Cardiac septum (tissue), 1 donor: ENCODE results near the gene LRP6.

GRCh38 chr12:11724002-11725124 lies 74.9 kb downstream of the ETV6 start:
- PRO-cap = no peak

DNA sequence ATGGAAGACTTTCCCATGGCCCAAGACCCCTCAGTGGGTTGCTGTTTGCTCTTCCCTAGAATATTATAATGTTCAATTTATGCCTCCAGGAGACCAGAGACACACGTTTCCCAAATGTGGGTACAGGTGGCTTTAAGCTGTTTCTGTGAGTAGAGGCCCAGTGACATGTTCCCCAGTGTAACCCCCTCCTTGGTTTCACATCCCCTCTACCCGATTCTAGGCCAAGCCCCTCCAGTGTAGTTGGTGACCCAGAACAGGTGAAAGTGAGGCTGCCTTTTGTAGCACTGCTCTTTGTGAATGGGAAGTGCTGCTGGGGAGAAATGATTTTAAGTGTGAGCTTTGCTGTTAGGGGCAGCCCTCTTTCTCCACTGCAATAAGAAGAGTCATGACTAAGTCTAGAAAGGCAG lies 81.3 kb downstream of the ETV6 start:
- PRO-cap = no peak

- PRO-cap = no peak
Observed at GRCh38 chr12:11745817-11746550, 96.5 kb downstream of the ETV6 start.

- PRO-cap = no peak
Observed at GRCh38 chr12:11761871-11762590, 112.6 kb downstream of the ETV6 start.

GRCh38 chr12:11765674-11766270 lies 116.3 kb downstream of the ETV6 start:
- PRO-cap = bidirectional peak, plus-strand start at chr12:11766381, minus-strand start at chr12:11766201

- PRO-cap = unidirectional peak, minus-strand start at chr12:11779334
Observed at GRCh38 chr12:11779251-11779582, 129.7 kb downstream of the ETV6 start.

- PRO-cap = no peak
Observed at GRCh38 chr12:11820351-11820852, 170.9 kb downstream of the ETV6 start.

- PRO-cap = no peak
Observed at GRCh38 chr12:12214628-12215553, 52.0 kb downstream of the LRP6 start.

DNA sequence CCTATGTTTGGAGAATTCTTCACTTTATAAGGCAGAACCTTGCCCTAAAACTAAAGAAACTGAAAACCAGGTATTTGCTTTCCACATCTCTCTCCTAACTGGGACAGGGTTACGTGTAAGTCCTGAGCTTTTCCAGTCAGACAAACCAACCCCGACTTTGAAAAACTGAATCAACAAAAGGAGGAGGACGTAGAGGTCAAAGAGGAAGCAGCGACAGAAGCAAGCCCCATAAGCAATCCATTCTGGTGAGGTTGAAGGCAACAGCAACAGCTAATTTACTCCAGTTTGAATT lies 47.2 kb downstream of the LRP6 start:
- PRO-cap = no peak

- PRO-cap = bidirectional peak, plus-strand start at chr12:12267333, minus-strand start at chr12:12266982; unidirectional peak, plus-strand start at chr12:12267383
Observed at GRCh38 chr12:12266342-12267458, at the start of gene LRP6. Gene LRP6 (minus strand): TSS chr12:12267044.

- PRO-cap = no peak
Observed at GRCh38 chr12:12350934-12351708, 1.1 kb upstream of the MANSC1 start.

DNA sequence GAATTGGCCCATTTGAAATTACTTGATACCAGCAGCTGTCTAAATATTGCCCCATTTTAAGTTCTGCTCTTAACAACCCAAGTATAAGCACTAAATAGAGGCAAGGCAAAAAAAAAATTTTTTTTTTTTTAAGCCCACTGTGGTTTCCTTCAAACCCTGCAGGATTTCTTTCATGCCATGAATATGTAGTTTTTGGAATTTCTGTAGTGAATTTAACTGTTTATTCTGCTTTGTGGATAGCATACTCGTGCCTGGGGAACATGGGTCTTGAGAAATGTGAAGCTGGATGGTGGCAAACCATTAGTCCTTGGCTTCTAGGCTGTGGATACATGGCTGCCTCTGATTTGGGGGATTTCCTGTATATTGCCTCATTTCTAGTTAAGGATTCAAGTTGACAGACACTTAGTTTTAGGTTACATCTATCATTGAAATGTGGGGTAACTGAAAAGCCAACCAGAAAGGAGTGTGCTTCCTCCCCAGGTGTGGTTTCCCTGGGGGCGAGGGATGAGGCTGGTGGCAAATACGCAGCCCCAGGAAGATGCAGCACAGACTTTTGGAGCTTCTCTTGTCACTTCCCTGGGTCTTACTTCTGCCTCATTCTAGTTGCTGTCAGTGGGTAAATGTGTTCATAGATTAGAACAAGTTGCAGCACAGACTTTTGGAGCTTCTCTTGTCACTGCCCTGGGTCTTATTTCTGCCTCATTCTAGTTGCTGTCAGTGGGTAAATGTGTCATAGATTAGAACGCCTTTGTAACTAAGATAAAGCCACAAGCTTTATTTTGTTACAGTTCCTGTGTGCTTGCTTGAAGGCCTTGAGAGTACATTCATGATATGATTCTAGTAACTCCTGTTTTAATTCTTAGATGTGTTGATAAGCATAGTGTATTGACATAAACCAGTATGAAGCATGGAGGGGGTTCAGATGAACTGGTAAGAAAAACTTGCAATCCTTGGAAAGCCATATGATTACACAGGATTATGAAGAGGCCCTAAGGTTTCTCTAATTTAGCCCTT lies 85.0 kb downstream of the BORCS5 start:
- PRO-cap = no peak

DNA sequence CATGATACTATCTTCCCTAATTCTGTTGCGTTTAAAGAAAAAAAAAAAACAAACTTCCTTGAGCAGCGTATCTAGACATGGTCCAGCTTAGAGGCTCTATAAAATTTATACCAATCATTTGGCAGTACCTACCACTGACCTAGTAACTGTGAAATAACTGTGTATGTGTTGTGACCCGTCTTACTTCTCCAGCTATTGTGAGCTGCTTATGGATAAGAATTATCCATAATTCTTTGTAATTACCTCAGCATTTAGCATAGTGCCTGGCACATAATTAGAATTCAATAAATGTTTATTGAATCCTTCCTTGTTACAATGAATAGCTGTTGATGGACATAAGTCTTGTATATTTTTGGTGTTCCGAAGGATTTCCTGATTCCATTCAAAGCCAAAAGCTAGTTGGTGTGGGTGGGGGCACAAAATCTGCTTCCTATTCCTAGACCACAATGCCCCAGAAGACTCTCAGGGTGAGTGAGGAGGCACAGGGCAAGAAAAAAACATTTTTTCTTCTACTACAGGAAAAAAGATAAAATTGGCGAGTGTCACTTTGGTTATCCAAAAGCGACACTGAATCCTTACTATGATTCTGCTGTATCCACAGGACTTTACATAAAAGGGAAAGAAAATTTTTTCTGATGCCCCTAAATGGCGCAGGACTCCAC lies 53.1 kb downstream of the DUSP16 start:
- PRO-cap = unidirectional peak, plus-strand start at position 454 of the sequence

GRCh38 chr12:12560431-12561376 lies 2.0 kb downstream of the DUSP16 start:
- PRO-cap = unidirectional peak, plus-strand start at chr12:12561073; unidirectional peak, plus-strand start at chr12:12561156; unidirectional peak, plus-strand start at chr12:12561228

DNA sequence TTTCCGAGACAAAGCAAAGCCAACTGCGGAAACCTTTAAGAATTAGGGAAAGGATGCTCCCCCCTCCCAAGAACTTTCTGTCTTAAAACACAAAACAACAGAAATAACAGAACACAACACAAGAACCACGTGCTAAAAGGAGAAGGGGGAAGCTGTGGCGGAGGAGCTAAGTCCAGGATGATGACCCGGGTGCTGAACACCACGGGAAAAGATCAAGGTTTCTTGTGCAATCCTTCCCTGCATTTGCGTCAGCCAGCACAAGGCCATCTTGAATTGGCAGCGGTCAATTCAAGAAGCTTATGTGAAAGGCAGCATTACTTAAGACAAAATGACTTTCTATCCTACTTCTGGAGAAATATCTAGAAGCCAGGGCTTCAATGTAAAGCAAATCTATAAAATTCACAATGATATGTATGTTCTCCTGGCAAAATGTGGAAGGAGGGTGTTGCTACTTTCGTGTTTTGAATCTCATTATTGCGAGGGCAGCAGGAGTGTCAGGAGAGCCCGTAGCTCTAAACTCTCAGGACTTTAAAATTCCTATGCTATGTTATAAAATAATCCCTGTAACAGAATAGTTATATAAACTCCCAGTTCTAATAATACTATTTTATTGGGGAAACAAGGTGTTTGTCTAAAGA lies 10.9 kb upstream of the CREBL2 start:
- PRO-cap = no peak

DNA sequence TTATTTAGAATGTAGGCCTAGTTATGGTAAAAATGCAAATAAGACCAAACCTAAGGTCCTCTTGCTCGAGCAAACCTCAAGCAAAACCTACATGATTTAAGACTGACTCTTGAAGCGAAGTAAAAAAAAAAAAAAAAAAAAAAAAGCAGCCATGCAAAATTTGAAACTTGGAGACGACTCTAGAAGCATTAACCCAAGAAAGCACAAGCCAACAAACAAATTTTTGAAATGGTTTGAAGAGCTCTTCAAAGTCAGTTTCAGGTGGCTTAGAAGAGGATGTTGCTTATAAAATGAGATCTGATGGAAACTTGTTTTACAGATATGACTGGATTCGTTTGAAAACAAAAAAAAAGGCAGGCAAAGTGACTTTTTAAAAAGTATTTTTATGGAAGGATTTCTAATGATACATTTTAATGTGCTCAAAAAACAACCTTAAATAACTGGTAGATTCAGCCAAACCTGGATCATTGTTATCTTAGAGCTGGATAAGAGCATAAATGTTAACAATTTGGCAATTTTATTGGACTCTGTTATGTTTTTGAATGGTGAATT lies 1.1 kb upstream of the GPR19 start:
- PRO-cap = no peak

GRCh38 chr12:12764776-12765080 lies 20.7 kb upstream of the APOLD1 start:
- PRO-cap = no peak

DNA sequence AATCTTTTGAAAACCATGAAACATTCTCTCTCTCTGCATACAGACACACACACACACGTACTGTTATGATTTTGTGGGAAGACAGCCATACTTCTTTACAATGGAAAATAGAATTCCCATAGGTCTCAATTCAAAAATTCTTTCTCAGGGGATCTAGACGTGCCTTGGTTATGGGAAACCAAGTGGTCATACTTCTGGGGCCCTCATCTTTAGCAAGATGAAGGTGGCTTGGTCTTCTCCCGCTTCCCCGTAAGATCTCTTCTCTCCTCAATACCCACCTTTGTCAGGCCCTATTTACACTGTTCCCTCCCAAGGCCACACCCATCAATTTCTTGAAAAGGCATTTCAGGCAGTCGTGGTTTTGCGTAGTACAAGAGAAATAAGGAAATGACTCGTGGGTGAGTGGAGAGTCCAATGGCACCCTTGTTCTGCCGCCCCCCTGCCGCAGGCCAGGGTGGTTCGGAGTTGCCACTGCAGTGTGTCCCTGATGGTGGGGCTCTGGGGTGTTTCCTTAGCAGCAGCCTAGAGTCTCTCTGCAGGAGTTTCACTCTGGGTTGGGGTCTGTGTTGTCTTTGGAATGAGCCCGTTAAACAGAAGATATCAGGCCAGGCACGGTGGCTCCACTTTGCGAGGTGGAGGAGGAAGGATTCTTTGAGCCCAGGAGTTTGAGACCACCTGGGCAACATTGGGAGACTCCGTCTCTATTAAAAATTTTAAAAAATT lies 9.8 kb upstream of the GPRC5A start:
- PRO-cap = no peak

DNA sequence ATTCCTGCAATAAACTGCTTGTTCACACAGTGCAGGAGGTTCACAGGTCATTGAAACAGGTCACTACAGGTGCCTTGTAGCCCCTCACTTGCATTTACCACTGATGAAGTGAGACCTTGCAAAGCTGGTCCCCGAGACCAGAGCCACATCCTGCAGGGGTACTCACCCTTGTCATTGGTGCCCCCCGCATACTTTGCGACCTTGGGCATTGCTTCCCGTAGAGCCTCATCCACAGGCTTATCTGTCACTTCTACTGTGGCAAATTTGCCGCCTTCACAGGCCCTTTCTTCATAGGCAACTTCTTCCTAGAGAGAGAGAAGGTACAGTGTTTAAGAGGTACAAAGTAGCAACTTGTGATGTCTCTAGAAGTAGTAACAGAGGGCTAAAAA lies 11.0 kb downstream of the HEBP1 start:
- PRO-cap = no peak

DNA sequence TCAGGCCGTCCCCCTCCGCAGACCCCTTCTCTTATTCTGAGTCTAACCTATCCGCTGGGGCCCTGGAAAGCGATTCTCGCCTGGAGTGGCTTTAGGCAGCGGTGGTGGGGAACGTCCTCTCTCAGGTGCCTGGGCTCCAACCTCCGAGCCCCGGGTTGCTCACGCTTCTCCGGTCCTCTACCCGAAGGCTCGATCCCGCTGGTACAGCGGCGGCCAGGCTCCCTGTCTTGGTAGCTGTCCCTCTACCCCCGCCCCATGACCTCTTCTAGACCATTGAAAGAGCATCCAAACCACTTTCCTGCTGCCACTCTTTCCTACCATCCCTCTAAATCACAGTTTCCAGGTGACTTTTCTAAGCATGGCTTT lies 522 bp upstream of the HEBP1 start:
- PRO-cap = unidirectional peak, plus-strand start at position 304 of the sequence